Cardiac atrium fibroblast (primary cell): ENCODE data around the genes EID1 and SHC4.

- RAMPAGE, long total RNA: no peak
Observed at GRCh38 chr15:45631340-45631918, 3.4 kb upstream of the SQOR start.

GRCh38 chr15:45705535-45706187 is 70.8 kb downstream of the SQOR start:
- RAMPAGE, long total RNA: no peak

GRCh38 chr15:48434269-48435070 is 103.2 kb downstream of the DUT start:
- RAMPAGE, long total RNA: no peak

DNA sequence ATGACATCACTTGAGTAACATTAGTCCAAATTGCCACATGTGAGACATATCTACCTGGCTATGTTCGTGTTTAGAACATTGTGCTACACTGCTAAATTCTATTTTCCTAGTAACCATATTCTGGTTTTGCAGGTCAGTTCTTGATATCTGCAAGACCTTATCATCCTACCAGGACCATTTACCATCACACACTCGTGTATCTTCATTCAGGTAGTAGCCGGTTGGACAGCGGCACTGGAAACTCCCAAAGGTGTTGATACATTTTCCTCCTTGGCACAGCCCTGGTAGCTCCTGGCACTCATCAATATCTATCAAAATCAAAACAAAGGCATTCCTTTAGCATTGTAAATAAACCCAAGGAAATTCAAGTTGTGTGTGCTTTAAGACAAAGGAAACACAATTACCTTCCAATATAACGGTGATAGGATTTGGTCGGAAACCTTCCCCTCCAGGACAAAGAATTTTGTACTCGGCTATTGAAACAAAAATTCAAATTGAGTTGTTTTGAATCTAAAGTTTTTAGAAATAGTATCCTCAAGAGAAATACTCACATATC is 134.2 kb downstream of the DUT start:
- RAMPAGE, long total RNA: no peak

DNA sequence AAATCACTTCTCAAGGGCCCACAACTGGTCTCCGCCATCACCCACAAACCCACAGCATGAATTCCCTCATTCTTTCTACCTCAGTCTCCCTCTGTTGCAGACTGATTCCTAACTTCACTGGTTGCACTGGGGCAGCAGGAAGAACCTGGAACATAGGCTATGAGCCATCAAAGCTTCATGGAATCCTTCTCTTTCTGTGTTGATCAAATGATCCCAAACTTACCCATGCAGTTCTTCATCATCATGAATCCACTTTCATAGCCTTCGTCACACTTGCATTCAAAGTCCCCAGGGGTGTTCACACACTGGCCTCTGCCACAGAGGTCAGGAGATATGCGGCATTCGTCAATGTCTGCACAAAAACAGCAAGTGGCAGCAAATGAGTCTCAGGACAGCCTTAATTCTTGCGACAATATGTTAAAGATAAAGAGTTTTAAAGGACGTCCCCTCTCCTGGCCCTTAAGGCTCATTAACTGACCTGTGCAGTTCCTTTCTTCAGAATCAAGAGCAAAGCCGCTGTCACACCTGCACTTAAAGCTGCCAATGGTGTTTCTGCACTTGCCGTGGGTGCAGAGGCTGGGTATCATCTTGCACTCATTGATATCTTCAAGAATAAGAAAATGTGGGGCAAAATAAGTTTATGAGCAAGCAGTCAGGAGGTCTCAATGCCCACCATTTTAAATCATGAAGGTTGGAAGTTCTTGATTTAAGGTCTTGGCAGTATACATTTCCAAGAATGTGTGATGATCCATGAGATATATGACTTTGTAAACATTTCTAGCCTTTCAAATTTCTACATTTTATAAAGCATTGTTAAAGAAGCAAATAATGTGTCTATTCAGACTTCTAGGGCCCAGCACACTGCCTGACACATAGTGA is 156.9 kb downstream of the DUT start:
- RAMPAGE, long total RNA: no peak

- RAMPAGE, long total RNA: no peak
Observed at GRCh38 chr15:48610593-48611080, 34.9 kb downstream of the FBN1 start.

- RAMPAGE, long total RNA: no peak
Observed at GRCh38 chr15:48766947-48767740, 43.7 kb downstream of the CEP152 start.

DNA sequence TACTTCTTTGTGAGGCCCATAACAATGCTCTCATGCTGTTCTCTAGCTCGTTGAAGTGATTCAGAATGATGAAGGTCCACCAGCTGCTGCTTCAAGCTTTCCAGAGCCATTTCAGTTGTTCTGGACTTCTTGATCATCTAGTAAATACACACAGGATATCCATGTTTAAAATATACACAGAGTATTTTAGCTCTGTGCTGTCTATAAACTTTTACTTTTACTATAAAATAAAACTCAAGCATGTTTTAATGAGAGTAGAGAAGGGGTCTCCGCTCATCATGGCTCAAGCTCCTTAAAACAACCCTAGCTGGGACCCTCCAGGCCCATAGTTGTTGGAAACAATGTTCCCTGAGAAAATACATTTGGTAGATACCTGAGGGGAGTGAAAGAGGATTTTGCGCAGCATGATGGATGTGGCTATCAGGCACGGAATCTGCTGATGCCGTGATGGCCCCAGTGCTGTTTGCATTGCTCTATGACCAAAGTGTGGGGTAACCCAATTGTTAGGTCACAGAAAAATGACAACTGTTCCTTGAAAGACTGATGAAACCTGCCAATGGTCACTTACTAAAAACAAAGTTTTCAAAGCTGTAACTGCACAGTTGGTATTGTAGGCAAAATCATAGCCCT is 21.9 kb downstream of the CEP152 start:
- RAMPAGE, long total RNA: no peak

DNA sequence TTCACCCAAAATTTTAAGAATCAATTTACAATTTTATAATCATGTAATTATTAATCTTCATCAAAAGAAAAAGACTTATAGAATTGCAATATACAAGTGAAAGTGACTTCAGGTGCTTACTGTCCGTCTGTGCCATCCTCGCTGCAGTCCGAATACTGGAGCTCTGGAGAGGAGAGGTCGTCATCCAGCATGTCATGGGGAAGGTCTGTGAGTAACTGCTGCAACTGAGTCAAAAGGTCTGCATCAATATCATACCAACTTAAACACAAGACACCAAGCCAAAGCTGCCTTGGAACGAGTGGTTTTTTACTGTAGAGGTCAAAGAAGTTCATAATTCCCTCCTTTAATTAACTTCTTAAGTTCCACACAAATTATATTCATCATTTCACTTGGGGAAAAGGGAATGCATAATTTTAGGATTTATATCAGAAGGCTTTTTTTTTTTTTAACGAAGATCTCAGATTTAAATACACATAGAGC is 13.0 kb downstream of the CEP152 start:
- RAMPAGE, long total RNA: no peak

- RAMPAGE, long total RNA: start-site peak on the plus strand at chr15:48878115-48878167, 1,191 and 1,128 reads in 2 replicates
Observed at GRCh38 chr15:48877824-48879082, at the start of gene EID1. EID1 (plus strand) TSS chr15:48878134.

DNA sequence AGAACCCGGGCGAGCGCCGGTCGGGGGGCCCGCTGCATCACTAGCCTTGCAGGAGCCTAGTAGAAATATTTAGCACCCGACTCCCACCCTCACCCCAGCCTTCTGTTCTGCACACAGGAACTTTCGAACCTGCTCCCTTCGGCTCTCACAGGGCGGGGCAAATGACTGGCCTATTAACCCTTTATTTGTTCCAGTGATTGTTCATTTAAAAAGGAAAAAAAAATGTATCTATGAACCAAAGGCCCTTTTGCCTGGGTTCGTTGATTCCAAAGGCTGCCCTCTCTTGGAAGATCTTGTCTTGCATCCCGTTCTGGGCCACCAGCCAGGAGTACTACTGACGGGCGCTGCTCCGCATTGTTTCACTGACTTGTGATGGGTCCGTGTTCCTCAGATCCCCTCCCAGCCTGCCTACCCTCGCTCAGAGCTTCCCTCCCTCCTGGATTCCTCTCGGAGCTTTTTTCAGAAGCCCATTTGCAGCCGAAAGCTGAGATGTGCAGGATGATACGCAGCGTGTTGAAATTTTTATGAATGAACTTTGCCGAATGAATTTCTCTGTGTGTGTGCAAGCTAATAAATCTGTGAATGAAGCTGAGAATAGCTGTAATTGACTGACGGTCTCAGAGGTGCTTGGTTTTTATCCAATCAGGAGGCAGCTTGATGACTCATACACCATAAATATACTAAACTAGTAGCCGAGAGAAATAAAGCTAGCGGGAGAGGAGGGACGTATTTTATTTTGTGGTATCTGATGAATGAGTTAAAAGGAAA is at the start of gene SHC4:
Gene SHC4, minus strand, starts transcription at position 584 of the 768 bp plus-strand sequence.
- RAMPAGE, long total RNA: no peak

DNA sequence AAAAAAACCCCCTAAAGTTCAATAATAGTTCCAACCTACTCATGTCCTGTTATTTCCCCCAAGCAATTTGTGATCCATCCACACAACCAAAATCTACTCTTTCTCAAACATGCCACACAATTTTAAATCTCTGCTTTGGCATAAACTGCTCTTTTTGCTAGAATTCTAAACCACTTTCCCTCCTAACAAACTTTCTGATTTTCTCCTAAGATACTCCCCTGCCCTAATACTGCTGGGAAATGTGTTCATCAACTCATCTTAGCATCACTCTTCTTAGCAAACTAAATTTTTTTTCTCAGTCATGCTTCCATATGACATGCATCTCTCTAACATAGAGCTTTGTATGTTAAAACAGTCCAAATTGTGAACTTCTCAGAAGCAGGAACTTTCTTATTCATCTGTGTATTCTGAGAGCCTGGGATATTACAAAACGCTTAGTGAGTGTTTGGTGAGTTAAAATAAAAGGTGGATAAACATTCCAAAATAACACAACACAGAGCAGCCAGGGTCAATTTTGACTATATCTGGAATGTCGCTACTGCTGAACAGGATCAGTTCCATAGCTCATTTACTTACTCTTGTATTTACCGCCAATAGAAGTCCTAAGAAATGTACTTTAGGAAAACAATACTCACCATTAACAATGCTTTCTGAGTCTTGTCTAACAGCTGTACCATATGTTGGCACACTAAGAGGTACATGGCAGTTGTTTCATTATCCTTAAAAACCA is 6.1 kb downstream of the COPS2 start:
- RAMPAGE, long total RNA: no peak

DNA sequence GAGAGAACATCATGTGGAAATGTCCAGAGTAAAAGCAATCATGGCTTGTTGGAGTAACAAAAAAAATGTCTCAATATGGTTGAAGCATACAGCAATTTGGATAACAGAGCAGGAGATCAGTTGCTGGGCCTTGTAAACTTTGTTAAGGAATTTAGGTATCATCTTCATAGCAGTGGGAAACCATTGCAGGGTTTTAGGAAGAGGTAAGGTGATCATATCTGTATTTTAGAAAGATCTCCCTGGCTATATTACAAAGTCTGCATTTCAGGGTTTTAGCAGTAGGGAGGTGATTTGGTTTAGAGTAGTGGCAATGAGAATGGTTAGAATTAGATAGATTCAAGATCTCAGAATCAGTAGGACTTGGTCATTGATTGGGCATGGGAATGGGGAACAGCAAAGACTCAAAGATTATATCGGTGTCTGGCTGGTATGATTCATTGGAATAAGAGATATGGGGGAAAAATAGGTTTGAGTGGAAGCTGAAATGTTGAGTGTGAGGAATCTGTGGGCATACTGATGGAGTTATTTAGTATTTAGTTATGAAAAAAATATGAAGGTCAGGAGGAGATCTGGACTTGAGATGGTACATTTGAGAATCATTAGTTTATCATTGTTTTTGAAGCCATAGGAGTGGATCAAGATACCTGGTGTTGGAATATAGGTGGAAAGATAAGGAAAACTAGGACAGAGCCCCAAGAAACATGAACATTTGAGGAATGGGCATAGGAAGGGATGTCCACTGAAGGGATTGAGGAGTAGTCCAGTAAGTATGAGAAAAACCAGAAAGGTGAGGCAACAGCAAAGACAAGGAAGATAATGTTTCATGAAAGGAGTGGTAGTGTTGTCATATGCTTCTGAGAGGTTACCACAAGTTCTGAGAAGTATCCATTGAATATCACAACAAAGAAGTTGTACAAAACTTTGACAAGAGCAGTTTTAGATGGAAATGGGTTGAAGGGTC is 70.9 kb downstream of the GALK2 start:
- RAMPAGE, long total RNA: no peak

- RAMPAGE, long total RNA: no peak
Observed at GRCh38 chr15:49244464-49245552, 74.8 kb downstream of the GALK2 start.

- RAMPAGE, long total RNA: no peak
Observed at GRCh38 chr15:49465926-49466795, 43.1 kb downstream of the FGF7 start.

- RAMPAGE, long total RNA: no peak
Observed at GRCh38 chr15:49619940-49620556, 570 bp downstream of the FAM227B start.

DNA sequence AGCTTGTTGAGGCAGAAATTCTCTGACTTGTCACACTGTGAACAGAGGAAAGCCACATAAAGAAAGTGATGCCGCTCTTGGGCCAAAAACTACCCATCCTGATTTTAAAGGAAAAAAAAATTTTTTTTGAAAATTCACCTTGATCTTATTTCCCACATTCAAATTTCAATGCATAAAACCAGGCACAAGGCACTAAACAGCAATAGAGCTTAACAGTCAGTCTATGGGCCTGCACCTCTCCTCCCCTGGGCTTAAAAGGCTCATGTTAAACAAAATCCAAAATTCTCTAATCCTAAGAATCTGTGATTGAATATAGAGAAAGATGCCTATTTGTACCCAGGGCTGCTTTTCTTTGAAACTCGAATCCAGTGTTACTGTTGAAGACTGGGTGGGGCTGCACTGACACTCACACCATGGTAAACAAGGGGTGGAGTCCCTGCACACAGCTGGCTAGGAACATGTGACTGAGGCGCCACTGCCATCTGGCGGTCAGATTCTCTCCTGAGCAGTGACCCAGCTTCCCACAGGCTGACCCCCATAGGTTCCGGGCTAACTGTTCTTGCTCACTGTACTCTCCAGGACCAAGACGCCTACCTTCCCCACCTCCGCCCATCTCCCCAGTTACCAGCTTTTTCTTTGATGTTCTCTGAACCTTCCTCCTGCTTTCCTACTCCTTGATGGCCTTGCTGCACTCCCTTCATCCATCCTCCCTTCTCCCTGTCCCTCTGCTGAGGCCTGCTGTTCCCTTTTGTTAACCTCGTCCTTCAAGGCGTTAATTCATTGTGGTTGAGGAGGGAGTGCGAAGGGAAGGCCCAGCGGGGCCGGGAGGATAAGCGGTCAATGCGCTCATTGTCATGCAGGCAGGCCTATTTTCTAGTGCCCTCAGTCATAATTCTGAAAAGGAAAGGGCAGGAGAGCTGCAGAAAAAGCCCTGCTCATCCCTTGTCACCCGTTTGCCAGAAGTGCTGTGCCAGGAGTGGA is 115.3 kb downstream of the ATP8B4 start:
- RAMPAGE, long total RNA: no peak

GRCh38 chr15:50110306-50110626 is 8.8 kb downstream of the ATP8B4 start:
- RAMPAGE, long total RNA: no peak

GRCh38 chr15:50112089-50112726 is 6.8 kb downstream of the ATP8B4 start:
- RAMPAGE, long total RNA: no peak

- RAMPAGE, long total RNA: no peak
Observed at GRCh38 chr15:50247769-50248274, 17.7 kb downstream of the HDC start.